HEK293 (cell line): ENCODE measurements around the genes ACTRT2 and ARHGEF16.

GRCh38 chr1:2316489-2317057 is 74.8 kb downstream of the MORN1 start:
- PRO-cap: no peak
- RRBS, 2 experiments: 62 to 67% methylated on average over 2 of the region's 17 CpGs

DNA sequence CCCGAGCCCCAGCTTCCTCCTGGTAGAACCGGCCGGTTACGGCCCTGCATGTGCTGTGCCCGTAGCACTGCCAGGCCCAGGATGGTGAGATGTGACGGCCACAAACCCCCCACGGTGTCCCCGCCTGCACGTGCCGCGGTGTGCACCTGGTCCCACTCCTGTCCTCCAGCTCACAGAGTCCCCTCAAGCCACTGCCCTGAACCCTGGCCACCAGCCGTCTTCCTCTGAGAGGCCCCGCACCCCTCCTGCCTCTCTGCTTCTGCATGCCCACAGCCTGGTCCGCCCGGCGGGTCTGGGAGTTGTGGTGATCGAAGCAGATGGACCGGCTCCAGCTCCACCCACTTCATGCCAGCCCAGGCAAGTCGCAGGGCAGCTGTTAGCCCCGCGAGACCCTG is 55.4 kb downstream of the MORN1 start:
- PRO-cap: no peak
- RRBS, 2 experiments: no CpG with 5 or more reads among the region's 21 CpGs

GRCh38 chr1:2384963-2385612 is 6.3 kb downstream of the MORN1 start:
- PRO-cap: unidirectional peak, minus-strand start at chr1:2385322
- RRBS, 2 experiments: 93 to 96% methylated on average over 16 of the region's 44 CpGs

DNA sequence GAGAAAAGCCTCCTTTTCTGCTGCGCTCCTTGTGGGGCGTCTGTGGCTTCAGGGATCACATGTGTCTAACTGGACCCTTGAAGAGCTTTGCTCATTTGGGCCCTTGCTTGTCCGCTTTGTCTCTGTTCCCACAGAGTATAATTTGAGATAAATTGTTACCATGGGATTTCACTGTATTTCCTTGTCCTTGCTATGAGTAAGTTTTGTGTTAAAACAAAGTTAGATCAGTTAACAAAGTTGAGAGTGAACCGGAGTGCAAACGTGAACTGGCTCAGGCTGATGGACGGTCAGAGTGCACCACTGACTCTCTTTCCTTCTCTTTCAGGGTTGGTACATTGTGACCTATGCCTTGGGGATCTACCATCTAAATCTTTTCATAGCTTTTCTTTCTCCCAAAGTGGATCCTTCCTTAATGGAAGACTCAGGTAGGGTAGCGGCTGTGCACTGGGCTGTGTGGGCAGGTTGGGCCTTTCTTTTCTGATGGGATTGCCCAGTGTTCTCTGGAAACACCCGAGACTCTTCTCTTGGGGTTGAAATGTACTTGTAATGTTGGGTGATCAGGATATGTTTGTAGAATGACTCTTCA is 7.5 kb downstream of the RER1 start:
- PRO-cap: no peak
- RRBS, 2 experiments: no CpG with 5 or more reads among the region's 8 CpGs

GRCh38 chr1:2414166-2414622 is 1.8 kb upstream of the PEX10 start:
- PRO-cap: bidirectional peak, plus-strand start at chr1:2414514, minus-strand start at chr1:2414270
- RRBS, 2 experiments: 1% methylated on average over 4 of the region's 17 CpGs; no CpG with 5 or more reads in 1 of the 2 experiments

DNA sequence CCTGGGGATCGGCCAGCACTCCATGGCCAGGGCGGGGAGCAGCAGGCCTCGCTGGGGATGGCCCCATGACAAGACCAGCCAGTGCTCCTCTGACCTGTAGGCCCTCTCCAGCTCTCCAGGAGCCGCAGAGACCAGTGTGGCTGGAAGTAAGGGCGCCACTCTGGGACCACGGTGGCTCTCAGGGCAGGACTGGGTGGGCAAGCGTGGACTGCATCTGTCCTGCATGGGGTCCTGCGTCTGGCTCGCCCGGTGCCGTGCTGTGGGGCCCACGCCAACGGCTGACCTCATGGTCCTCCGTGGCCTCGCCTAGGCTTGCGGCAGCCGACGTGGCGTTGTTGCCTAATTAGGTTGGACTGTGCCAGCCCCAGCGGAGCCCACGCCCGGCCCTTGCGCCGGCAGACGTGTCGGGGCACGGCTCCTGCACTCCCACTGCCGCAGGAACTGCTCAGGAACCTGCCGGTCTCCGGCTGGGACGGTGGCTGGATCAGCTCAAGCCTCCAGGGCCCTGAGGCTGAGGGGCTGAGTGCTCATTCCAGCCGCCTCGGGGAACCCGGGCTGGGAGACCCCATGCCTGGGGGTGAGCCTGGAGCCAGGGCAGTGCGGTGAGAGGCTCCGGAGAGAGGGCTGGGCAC is 16.0 kb upstream of the PEX10 start:
- PRO-cap: no peak
- RRBS, 2 experiments: 89 to 93% methylated on average over 11 to 13 of the region's 36 CpGs

DNA sequence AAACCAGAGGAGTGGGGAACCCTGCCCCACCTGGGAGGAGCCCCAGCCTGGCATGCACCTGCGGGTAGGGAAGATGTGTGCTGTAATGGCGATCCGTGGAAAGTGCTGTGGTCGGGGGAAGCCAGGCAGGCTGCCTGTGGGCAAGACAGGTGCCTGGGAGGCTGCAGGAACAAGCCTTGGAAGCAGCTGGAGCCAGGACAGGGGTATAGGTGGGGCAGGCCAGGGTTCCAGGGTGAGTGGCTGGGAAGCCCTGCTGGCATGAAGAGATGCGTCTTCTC is 641 bp upstream of the PANK4 start:
- PRO-cap: no peak
- RRBS, 2 experiments: no CpG with 5 or more reads among the region's 5 CpGs

- PRO-cap: no peak
- RRBS, 2 experiments: no CpG with 5 or more reads among the region's 12 CpGs
Observed at GRCh38 chr1:2534564-2535187, 4.6 kb upstream of the HES5 start.

DNA sequence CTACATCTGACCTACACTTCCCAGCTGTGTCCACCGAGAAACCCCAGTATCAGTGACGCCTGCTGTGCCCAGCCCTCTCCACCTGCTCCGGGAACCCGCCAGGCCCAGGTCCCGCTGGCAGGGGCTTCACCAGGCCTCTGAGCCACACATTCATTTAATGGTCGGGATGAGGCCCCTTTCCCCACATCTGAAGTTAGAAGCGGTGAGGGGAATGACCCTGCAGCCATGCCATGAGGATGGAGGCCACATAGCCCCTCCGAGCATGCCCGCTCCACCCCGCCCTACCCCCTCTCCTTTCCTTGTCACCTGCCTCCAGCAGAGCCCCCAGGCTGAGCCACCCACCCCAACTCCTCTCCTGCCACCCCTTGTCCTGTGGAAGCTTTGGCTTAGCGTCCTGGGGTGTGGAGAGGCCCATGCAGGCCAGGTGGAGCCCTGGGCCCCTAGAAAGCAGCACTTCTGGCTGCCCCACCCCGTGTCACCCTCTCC is 8.0 kb downstream of the TNFRSF14 start:
- PRO-cap: no peak
- RRBS, 2 experiments: no CpG with 5 or more reads among the region's 12 CpGs

- PRO-cap: no peak
- RRBS, 2 experiments: no CpG with 5 or more reads among the region's 17 CpGs
Observed at GRCh38 chr1:2570301-2570872, 14.2 kb downstream of the TNFRSF14 start.

GRCh38 chr1:2609301-2609500 is 22.6 kb downstream of the PRXL2B start:
- PRO-cap: no peak
- RRBS, 2 experiments: no CpG with 5 or more reads among the region's 9 CpGs

DNA sequence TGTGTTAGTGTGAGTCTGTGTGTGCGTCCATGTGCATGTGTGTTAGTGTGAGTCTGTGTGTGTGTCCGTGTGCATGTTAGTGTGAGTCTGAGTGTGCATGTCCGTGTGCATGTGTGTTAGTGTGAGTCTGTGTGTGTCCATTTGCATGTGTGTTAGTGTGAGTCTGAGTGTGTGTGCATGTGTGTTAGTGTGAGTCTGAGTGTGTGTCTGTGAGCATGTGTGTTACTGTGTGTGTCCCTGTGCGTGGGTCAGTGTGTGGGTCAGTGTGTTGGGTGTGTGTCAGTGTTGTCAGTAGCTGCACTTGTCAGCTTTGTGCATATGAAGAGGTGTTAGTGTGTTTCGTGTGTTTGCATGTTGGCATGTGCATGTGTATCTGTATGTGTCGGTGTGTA is 76.4 kb upstream of the ACTRT2 start:
- PRO-cap: no peak
- RRBS, 2 experiments: no CpG with 5 or more reads among the region's 6 CpGs

DNA sequence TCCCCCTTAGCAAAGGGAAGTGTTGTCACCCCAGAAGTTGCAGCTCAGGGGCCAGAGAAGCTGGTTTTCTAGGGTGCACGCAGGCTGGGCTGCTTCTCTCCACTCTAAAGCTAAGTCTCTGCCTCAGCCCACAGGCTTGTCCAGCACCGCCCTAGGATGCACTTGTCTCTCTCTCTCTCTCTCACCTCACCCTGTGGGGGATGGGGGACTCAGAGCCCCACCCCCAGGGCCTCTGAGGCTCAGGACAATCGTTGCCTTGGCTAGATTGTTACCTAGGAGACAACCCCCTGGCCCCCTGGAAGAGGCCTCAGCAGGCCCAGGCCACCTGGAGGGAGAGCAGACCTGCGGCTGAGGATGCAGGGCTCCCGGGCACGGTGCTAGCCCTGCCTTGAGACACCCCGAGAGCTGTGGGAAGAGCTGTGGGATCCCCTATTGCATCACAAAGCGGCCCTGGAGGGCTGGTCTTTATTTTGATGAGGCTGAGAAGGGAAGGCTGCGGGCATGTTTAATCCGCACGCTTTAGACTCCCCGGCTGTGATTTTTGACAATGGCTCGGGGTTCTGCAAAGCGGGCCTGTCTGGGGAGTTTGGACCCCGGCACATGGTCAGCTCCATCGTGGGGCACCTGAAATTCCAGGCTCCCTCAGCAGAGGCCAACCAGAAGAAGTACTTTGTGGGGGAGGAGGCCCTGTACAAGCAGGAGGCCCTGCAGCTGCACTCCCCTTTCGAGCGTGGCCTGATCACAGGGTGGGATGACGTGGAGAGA is at the start of gene ACTRT2:
TSS of gene ACTRT2 (plus strand) at position 282 of the 765 bp plus-strand sequence.
- PRO-cap: no peak
- RRBS, 2 experiments: 86 to 94% methylated on average over 4 of the region's 19 CpGs

- PRO-cap: no peak
- RRBS, 2 experiments: no CpG with 5 or more reads among the region's 18 CpGs
Observed at GRCh38 chr1:3170286-3170939, 101.4 kb downstream of the PRDM16 start.

DNA sequence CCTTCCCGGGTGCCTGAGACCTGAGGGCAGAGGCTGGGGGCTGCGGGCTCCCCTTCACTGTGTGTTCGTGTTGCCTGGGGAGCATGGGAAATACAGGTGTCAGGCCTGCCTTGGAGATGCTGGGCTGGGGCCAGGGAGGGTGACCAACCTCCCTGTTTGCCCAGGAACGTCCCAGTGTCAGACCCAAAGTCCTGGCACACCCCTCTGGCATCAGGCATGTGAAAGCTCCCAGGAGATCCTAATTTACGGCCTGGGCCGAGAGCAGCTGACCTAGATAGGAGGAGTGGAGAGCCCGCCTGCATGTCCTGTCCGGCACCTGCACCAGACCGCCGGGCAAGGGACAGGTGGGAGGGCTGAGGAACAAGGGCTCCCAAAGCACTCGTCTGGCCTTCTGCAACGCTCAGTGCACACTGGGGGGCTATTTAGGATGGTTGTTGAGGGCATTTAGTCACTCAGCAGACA is 124.8 kb downstream of the PRDM16 start:
- PRO-cap: no peak
- RRBS, 2 experiments: 87 to 97% methylated on average over 1 of the region's 12 CpGs

- PRO-cap: no peak
- RRBS, 2 experiments: 80 to 94% methylated on average over 2 of the region's 23 CpGs
Observed at GRCh38 chr1:3251037-3251693, 182.2 kb downstream of the PRDM16 start.

DNA sequence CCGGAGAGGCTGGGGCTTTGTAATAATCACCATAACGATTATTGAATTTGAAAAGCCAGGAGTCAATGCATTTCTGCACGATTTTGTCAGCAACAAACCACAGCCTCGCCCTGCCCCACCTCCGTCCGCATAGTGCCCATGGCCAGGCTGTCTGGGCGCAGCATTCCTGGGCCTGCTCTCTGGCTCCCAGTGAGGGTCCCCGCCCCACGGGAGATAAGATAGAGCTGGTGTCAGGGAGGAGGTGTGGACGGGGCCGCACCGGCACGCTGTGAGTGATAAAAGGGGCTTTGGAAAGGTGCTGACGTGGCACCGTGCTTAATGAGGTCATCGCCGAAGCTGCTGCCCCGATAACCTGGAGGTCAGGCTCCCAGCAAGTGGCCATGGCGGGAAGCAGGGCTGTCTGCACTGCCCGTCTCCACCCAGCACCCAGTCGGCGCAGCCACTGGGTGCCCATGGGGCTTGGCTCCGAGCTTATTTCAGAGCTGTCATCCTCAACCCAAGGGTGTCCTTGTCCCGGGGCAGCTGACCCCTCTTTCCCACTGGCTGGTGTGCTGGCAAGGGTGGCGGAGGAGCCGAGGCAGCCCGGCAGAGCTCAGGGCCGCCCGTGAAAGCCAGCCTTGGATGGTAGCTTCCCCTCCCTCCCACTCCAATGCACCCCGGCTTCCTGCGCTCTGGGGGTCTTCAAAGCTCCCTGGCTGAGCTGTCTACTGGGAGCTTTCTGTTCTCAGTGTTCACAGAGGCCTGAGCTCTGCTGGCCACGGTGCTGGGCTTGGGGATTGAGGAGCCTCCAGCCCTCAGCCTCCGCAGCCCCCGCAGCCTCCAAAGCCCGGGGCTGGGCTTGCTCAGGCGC is 105.2 kb upstream of the ARHGEF16 start:
- PRO-cap: no peak
- RRBS, 2 experiments: 30 to 81% methylated on average over 8 of the region's 36 CpGs

- PRO-cap: no peak
- RRBS, 2 experiments: 97 to 99% methylated on average over 1 of the region's 12 CpGs
Observed at GRCh38 chr1:3431944-3432269, 22.6 kb upstream of the ARHGEF16 start.

DNA sequence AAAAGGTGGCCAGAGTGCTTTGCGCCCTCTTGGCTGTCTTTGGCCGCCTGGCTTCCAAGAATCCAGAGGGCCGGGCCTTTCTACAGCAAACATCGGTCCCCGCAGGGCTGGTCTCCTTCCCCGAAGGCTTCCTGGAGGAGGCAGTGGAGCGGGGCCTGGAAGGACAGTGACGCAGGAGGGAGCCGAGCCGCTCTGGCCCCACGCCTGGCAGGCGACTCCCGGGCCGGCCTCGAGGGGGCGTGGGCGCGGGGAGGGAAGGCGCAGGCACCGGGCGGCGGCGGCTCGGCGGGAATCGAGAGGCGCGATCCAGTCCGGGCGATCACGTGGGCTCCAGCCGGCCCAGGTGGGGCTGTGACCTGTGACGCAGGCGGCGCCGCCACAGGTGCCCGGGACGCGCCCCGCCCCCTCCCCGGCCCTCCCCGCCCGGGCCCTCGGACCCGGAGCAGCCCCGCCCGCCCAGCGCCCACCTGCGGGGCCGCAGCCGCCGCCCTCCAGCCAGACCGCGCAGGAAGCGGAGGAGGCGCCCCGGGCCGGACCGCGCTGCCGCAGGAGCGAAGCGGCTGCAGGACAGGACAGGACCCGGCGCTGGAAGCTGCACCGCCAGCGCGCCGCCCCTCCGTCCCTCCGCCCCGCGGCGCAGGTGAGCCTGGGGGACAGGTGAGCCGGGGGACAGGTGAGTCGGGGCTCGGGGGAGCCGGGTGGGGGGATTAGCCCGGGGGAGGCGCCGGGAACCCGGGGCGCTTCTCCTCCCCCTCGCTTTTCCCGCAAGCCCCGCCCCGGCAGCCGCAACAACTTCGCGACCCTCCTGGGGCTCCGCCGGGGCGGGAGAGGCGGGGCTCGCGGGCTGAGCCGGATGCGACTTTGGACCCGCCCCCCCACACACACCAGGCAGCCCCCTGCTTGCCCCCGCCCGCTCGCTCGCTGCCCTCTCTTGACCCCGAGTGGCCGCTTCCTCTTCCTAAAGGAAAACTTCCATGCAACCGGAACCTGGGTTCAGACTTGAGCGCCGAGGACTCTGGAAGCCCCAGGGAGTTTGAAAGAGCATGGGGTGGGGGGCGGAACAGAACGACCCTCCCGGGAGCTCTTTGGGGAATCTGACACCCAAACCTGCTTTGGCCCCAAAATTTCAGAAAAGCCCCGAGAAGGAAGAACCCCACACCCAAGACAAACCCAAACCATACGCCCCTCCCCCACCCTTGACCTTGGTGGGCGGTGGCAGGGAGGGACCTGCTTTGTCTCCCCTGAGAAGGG is at the start of gene ARHGEF16:
TSS of gene ARHGEF16 (plus strand) at position 494 of the 1,251 bp plus-strand sequence.
- PRO-cap: bidirectional peak, plus-strand start at position 535 of the sequence, minus-strand start at position 194 of the sequence; bidirectional peak, plus-strand start at position 824 of the sequence, minus-strand start at position 830 of the sequence
- RRBS, 2 experiments: 2 to 3% methylated on average over 63 of the region's 114 CpGs

GRCh38 chr1:3456566-3457215 is 2.2 kb downstream of the ARHGEF16 start:
- PRO-cap: no peak
- RRBS, 2 experiments: 83% methylated on average over 1 of the region's 15 CpGs; no CpG with 5 or more reads in 1 of the 2 experiments